A375 (cell line): ENCODE measurements around a stretch of chr17.

- RAMPAGE, long total RNA = no peak
These were observed 121.3 kb upstream of the CHMP6 start for GRCh38 chr17:80870196-80870883.

GRCh38 chr17:80892060-80892540, 99.5 kb upstream of the CHMP6 start:
- RAMPAGE, long total RNA = no peak

GRCh38 chr17:80892541-80893358, 98.9 kb upstream of the CHMP6 start:
- RAMPAGE, long total RNA = no peak

- RAMPAGE, long total RNA = no peak
These were observed 22.3 kb upstream of the CHMP6 start for GRCh38 chr17:80969267-80969904.

DNA sequence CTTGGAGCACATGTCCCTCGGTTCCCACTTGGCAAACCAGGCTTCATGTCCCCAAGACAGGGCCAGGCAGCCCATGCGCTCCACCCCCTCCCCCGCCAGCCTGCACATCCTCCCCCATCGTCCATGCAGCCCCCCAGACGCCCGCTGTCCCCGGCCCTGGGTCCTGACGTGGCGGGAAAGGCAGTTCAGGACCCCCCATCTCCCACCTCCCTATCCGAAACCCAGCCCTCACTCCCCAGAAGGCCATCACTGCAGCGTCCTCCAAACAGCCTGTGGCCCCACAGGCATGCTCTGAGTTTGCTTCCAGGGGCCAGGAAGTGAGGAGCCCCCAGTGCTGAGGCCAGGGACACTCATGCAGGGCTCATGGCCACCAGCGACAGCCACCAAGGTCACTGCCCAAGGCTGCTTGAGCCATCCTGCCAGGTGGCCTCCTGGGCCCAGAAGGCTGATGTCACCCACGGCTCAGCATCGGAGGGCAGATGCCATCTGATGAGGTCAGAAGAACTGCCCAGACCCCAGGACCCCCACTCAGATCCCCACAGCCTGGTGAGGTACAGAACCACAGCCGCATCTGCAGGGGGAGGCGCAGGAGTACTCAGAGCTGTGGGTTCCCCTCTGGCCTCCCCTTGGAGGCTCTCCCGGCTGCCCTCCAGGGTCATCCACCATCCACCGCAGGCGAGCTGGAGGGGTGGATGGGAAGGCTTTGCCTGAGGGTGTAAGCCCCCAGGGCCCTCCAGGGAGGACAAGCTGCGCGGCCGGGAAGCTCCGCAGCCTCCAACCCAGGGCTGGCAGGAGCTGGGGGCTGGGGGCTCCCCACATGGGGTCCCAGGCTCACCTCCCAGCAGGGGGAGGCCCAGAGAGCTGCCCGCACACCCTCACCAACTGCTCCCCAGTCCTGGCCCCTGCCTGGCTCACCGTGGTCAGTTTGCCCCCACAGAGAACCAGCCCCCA, 20.2 kb upstream of the CHMP6 start:
- RAMPAGE, long total RNA = no peak

DNA sequence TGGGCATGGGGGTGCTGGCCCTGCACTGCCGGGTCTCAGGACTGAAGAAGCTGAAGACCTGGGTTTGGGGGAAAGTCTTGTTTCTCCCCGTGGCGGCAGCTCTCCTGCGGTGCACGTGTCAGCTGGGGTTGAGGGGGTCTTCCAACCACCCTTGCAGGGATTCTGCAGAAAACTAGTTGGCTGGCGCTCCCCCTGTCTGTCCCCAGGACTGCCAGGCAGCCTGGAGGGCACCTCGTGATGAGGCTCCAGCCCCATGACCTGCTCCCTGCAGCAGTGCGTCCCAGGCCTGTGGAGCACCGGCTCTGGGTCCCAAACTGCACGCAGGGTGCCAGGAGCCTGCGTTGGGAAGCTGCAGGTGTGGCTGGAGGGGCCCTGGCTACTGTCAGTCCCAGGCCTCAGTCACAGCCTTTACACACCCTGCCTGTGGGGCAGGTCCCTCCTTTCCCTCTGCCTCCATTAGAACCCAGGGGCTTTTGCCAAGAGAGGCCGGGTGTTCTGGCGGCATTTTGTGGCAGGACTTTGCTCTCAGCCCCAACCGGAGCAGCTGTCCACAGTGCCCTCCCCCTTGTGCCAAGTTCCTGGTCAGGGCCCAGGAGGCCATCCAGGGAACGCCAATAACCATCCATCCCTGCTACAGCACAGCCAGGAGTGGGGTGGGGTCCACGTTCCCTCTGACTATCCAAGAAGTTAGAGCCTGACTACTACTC, 9.1 kb downstream of the CHMP6 start:
- RAMPAGE, long total RNA = no peak

GRCh38 chr17:81003539-81003945, 11.9 kb downstream of the CHMP6 start:
- RAMPAGE, long total RNA = no peak

DNA sequence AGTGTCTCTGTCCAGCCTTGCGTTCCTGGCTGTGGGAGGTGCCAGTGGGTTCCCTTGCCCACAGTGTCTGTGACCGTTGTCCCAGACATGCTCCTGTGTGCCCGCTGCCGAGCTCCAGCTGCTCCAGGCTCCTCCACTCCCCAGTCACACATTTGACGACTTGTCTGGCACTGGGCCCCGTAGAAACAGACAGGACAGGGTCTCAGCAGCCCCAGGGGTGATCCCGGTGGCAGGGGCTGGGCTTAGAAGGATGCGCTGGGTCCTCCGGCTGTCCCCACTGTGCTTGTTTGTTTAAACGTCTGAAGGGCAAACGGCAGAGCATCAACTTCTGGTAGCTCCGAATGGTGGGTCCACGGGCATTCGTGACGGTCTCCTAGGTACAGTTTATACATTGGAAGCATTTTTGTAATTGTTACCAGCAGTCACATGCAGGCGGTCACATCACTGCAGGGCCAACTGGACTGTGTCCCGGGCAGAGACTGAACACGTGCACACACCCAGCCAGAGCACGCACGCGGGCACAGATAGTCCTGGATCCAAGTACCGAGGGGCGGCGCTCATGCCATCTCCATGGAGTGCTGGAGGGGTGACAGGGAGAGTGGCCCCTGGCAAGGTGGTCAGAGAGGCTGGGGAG, 34.0 kb downstream of the BAIAP2 start:
- RAMPAGE, long total RNA = no peak

DNA sequence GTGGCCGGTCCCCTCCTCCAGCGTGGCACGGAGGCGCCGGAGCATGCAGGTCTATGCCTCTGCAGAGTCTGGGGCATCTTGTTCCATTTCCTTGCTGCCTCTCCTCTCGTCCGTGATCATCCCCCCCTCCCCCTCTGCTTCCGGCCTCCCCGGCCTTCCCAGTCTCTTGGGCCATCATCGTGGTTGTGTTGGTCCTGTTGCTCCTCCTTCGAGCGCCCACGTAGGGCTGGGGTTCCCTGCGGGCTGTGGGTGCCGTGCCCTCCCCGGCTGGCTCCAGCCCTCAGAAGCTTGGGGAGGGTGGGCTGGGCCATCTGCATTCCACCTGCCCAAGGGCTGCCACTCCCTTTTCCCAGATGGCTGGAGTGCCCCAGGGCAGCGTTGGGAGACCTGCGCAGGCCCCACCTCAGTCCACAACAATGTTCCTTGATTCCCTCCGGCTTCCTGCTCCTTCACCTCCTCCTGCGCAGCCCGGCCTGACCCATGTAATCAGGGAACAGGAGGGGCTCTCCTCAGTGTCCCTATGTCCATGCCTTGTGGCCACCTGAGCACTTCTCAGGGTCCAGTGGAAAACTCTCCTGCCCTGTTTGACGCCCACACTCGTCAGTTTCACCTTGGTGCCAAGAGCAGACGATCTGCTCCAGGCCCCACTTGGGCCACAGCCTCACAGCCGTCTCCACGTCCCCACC, 37.0 kb downstream of the BAIAP2 start:
- RAMPAGE, long total RNA = no peak

DNA sequence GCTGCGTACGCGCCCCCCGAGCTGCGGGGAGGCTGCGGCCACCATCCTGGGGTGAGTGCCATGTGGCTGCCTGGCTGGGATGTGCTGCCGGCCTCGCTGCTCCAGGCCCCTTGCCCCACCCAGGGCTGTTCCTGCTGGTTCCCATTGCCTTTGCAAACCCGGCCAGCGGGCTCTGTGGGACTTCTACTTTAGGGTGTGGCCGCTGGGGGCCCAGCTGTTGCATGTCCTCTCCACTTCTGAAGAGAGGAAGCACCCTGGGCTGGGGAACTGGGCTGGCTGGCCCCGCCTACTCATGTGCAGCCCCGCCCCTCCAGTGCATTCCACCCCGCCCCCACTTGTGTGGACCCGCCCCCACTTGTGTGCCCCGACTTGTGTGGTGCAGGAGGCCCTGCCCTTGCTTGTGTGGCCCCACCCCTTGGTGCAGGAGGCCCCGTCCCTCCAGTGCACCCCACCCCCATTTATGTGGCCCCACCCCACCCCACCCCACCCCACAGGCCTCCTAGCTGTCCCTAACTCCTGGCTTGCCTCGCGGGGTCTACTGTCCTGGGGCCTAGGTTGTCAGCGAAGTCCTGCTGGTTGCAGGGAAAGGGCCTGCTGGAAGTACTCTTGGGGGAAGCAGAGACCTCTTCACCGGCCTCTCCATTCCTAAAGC, 55.9 kb downstream of the BAIAP2 start:
- RAMPAGE, long total RNA = no peak

DNA sequence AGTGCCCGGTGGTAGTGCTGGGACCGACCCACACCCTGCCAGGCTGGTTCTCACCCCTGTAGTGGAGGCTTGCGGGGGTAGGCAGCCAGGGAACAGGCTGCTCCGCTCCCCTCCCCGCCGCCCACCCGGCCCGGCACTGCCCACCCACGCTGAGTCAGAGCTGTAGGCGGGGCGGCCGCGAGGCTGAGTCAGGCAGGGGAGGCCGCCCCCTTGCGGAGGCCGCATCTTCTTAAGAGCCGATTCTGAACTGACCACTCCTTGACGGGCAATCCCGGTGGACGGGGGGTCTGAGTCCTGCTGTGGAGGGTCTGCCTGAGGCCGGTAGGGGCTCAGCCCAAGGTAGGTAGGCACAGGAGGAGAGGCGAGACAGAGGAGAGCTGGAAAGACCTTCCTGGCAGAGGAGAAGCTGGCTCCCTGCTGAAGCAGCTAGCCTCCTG, 62.4 kb downstream of the BAIAP2 start:
- RAMPAGE, long total RNA = no peak

- RAMPAGE, long total RNA = no peak
These were observed 63.9 kb upstream of the PVALEF start for GRCh38 chr17:81101400-81101749.

GRCh38 chr17:81109757-81110195, 55.5 kb upstream of the PVALEF start:
- RAMPAGE, long total RNA = no peak

- RAMPAGE, long total RNA = no peak
These were observed 48.5 kb upstream of the PVALEF start for GRCh38 chr17:81116760-81117187.

GRCh38 chr17:81193802-81194550, 28.0 kb upstream of the AATK start:
- RAMPAGE, long total RNA = no peak

DNA sequence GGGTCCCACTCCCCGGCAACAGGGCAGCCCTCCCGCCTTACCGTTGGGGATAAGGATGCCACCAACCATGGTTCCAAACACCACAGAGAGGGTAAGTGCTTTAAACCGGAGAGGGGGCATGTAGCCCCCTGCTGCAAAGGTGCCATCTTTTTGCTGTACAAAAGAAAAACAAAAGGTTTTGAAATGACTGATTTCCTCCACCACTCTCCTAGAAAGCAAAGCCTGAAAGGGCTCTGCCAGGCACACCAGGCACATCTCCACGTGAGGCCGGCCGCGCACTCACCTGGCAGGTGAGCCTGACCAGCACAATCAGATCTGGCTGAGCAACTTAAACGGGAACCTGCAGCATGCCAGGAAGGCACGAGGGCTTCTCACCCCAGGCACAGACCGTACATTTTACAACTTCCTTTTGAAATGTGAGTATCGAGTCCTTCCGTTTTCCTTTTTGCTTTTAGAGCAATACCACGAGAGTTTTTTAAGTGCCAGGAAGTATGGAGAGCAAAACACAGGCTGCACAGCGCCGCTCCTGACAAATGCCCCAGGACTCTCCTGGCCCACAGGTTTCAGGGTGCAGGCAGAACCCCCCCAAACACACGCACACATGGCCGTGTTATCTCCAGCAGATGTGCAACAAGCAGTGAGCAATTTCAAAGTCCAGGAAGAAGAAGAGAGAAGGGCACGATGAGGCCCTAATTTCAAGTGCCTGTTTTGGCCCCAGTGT, 22.5 kb downstream of the SLC38A10 start:
- RAMPAGE, long total RNA = no peak

DNA sequence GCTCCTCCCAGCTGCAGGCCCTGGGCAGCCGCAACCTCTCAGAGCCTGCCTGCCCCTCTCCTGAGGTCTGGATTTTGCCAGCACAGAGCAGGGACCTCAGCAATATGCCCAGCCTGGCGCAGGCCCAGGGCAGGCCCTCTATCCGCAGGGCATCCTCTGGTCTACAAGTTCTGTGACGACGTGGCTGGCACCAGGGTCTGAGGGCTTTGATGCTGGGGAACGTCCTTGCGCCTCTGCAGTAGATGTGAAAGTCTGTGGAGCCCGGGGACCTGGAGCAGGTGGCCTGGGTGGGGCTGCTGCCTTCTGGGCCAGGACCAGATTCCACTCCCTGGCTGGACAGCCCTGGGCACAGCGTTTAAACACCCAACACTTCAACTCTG, 36.6 kb upstream of the SLC38A10 start:
- RAMPAGE, long total RNA = no peak

DNA sequence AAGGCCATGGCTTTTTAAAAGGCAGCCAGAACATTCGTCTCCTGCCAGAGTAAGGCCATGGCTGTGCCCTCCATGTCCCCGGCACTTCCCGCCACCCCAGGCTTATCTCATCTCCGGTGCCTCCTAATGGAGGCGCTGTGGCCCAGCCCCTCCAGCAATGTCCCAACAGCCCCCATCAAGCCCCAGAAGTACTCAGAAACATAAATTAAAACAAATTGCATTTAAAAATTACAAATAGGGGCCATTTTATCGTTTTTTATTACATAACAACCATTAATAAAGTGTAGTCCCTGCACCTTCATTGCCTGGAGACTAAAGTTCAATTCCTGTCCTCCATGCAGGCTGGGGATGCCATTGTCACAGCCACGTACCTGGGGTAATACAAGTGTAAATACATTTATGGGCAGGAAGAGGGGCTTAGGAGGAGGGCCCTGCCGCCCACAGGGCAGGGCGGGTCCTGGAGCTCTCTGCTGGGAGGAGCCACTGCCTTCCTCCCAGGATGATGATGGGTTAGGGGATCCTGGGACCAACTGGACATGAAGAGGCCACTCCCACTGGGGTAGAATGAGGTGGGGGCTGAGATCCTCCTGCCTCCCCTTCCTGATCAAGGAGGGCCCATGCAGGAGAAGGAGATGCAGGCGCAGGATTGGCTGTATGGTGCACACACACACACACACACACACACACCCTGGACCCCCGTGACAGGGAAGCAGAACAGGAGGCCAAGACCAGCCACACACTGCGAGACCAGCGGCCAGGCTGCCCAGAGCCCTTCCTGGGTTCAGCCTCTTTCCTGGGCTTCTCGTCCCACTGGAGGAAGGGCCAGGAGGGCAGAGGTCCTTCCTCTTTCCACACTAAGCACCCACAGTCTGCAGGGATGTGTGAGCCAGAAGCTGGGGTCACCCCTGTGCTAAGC, 44.1 kb upstream of the SLC38A10 start:
- RAMPAGE, long total RNA = no peak

DNA sequence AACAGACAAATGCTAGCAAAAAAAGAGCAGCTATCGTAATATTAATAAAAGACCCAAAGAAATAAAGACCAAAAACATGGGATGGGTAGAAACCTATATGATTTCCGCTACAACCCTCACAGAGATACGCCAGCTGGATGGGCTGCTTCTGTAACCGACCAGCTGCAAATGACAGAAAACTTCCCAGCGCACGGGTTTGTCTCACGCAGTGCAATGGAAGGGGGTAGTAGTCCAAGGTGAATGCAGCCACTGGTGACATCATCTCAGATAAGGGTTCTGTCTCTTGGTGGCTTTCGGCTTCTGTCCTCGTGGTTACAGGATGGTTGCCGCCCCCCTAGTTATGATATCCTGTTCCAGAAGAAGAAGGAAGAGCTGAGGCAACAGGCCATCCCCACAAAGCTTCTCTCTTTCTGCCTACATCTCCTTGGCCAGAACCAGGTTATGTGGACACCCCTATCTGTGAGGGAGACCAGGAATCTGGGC, 40.4 kb upstream of the BAHCC1 start:
- RAMPAGE, long total RNA = no peak

DNA sequence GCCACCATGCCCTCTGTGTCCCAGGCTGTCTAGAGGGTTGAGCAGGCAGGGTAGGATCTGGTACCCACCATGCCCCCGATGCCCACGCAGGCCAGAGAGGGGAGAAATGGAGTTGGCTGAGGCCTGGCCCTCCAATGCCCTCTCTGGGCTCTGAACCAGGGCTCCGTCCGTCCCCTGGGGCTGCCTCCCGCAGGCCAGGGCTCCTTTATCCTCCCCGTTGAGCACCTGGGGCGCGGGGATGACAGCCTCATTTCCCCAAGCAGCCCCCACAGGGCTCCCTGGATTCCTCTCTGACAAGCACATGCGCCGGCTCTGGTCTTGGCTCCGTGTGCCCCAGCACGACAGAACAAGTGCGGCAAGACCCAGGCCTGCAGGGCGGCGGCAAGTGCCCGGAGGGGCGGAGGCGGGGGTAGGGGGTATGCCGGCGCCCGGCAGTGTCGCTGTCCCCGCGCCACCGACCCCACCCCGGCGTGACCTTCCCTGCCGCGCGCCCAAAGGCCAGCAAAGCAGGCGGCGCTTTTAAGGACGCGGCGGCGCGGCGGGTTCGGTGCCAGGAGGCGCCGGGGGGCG, 8.9 kb upstream of the BAHCC1 start:
- RAMPAGE, long total RNA = no peak